Placental pericyte (primary cell): ENCODE results near the genes FAM163B and RXRA.

DNA sequence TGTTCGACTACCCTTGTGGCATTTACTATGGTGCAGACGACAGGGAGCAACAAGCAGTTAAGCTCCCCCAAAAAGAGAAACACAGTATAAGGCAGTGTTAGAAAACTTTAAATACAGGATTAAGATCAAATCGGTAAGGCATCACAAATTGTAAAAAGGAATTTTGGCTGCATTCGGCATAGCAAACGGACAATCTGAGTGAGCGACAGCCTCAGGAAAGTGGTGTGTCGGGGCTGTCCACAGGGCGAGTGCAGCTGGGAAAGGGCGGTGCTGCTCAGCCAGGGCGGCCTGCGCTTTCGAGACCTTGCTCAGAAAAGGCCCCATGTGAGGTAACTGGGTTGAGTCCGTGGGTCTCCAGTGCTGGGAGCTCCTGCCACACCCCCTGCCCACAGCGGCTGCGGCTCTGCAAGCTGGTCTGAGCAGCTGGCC, 5.9 kb downstream of the SURF2 start:
- CAGE, long polyA plus RNA = no peak

GRCh38 chr9:133406071-133406562, 11.7 kb downstream of the REXO4 start:
- CAGE, long polyA plus RNA = no peak

DNA sequence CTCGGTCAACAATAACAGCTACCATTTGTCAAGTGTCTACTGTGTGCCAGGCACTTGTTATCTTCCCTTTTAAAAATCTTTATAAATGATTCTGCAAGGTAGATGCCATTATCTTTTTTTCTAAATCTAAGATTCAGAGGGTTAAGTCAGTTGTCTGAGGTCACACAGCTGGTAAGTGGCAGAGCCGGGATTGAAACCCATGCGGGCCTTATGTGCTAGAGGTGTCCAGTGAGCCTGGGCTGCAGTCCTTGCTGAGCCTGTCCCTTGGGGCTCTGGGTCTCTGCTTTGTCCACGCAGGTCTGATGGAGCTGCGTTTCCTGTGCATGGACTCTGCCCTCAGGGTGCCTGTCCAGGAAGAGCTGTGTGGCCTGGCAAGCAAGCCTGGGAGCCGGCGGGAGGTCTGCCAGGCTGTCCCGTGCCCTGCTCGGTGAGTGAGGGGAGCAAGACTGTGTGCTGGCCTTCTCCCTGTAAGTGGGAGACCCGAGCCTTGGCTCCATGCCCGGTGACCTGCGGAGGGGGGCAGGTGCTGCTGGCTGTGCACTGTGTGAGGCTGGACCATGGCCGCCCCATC, 11.4 kb upstream of the CACFD1 start:
- CAGE, long polyA plus RNA = no peak

GRCh38 chr9:133460359-133461127, 765 bp downstream of the CACFD1 start:
- CAGE, long polyA plus RNA = no peak

DNA sequence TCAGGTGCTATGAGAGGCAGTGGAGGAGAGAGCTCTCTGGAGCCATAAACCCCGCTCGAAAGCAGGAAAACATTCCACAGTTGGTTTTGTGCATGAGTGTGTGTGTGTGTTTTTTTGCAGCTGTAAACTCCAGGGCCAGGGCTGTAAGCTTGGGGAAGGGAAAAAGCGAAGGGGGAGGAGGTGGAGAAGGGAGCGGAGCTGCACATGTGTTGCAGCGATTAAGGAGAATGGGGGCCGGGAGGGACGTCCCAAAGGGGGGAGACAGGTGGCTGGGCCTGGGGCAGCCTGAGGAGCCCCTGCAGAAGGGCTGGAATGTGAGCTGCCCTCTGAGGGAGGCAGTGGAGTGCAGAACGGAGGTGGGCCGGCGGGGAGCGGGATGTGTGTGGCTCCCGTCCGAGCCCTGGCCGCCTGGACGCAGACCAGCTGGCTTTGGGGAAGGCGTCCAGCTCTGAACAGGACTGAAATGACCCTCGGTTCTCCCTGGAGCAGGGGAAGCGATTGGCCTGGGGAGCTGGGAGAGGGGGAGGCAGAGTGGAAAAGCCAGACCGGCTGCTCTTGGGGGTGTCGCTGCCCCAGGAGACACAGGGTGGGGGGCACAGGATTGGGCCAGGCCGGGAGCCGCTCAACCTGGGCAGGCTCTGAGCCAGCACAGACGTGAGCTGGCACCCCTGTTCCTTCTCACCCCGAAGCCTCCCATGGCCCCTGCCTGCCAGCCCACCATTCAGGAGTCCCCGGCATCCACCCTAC, 2.8 kb upstream of the MYMK start:
- CAGE, long polyA plus RNA = no peak

DNA sequence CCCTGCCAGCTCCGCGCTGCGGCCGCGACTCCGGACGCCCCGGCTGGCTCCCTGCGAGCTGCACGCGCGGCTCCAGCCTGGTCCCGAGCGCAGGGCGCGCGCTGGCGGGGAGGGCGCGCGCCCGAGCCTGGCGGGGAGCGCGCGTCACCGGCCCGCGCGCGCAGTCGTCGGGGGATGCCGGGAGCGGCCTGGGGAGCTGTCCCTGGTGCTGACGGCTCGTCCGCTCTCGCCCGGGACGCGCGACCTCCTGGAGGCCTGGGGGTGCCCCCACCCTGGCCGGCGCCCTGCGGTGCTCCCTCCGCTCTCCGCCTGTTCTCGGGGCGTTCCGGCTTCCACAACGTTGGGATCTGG, at the start of gene FAM163B:
FAM163B (minus strand) TSS at position 103 of the 351 bp plus-strand sequence.
- CAGE, long polyA plus RNA = no peak

DNA sequence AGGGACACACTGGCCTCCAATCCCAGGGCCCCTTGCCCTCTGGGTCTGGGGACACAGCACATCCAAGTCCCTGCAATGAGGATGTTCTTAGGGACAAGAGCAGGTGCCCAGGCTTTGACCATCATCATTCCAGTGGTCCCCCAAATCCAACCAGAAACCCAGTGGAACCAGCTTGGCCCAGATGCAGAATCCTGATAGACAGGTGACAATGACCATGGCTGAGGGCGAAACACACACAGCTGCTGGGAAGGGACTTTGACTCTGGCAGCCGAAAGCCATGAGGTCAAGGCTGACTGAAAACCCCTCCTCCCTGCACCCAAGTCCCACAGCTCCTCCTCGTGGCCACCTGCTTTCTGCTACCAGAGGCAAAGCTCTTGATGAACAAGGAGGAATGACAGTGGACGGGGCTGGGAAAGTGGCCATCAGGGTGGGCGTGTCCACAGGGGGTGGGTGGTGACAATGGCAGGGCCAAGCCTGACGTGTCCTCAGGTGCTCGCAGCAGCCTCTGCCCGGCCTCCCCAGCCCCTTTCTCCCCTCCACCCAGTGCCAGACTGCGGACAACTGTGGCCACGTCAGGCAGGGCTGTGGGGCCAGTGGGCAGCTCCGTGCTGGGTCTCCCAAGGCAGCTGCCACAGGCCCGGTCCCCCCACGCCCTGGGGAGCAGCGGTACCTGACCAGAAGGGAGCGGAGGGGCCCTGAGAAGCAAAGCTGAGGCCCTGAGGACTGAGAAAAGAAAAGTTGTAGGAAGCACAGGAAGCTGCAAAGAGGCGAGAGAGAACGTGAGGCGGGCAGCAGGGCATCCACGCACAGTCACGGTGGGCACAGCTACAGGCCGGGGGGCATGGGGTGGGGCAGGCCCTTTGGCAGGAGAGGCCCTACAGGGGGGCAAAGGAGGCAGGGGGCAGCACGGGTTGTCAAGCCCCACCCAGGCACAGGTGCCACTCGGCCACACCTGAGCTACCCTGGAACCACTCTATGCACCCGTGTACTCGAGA, 30.9 kb upstream of the SARDH start:
- CAGE, long polyA plus RNA = no peak

DNA sequence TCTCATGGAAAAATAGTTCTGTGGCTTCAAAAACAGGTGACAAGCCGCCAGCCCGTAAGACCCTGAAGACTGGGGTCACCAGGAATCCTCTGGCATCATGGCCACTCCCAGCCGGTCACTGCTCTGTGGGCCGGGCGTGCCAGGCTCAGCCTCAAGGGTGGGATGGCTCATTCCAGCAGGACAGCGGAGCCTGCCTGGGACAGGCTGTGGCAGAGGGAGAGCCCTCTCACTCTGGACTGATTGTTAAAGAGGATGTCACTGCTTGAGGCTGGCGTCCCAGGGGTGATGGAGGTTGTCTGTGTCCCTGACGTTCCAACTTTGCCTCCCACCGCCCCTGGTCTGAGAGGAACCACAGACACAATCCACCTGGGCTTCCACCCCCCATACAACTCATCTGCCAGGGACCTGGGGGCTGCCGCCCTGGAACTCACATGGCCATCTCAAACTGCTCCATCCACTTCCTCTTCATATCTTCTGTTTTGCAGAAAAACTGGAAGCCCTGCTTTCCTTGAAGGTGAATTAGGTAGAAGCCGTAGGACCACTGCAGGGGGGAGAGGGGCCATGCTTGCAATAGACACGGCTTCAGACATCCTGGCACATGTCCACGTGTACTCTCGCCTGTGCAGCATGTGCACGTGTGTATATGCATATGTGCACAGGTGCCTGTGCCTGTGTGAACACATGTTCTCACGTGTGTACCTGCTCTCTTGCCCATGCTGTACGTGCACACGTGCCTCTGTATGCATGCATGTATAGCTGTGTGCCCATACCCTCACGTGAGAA, 47.4 kb upstream of the SARDH start:
- CAGE, long polyA plus RNA = no peak

DNA sequence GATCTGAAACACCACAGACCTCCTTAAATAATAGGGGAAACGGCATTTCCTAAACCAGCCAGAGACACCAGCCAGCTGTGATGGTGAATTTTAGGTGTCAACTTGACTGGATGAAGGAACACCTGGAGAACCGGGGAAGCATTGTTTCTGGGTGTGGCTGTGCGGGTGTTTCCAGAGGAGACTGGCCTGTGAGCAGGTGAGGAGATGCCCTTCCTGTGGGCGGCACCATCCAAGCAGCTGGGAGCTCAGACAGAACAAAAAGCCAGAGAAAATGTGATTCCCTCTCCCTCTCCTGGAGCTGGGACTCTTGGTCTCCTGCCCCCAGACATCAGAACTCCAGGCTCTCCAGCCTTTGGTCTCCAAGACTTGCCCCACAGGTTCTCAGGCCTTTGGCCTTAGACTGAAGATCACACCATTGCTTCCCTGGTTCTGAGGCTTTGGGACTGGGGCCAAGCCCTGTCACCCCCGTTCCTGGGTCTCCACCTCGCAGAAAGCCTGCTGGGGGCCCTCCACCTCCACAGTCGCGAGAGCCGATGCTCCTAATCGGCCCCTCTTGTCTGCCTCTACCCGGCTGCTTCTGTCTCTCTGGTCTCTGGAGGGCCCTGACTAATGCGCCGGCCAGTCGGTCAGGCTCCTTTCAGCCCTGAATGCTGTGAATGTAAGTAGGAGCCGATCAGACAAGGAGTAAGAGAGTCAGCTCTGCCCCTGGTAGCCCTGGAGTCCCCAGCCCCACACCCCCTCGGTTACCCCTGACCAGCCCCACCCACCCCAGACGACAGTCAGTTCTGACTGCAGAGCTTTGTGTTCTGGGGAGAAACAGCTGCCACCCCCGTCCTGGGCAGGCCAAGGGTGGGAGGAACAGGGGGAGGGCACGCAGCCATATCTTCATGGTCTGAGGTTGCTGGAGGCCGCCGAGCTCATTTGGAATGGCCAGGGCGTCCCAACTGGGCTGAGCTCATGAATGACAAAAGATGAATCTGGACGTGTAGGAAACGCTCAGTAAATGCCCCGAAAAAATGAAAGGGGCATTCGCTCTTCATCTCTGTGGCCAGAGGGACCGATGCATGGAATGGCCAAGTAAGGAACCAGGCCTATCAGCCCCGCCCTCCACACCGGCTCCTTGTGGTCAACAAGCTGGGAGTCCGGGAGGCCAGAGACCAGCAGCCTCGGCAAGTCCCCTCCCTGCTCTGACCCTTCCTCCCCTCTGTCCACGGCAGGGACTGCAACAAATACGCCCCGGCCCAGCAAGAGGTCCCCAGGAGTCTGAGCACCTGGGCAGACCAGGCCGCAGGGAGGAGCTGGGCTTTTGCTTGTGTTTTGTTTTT, 57.4 kb downstream of the VAV2 start:
- CAGE, long polyA plus RNA = no peak

DNA sequence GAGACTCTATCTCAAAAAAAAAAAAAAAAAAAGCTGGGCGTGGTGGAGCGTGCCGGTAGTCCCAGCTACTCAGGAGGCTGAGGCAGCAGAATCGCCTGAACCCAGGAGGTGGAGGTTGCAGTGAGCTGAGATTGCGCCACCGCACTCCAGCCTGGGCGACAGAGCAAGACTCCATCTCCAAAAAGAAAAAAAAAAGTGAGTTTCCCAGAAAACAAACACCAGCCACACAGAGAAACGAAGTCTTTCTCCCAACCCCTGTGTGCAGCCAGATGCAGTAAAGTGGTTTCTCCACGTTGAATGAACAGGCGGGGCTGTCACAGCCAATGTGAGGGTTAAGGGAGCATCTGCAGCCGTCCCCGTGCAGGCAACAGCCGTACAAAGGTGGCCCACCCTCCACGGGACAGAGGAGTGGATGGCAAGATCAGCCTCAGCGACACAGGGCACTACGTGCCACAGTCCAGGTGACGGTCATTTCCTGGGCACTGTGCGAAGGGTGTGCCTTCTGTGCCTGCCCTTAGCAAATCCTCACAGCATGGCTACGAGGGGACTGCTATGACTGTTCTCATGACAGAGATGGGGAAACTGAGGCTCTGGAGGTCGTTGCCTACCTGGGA, 2.5 kb downstream of the VAV2 start:
- CAGE, long polyA plus RNA = no peak

DNA sequence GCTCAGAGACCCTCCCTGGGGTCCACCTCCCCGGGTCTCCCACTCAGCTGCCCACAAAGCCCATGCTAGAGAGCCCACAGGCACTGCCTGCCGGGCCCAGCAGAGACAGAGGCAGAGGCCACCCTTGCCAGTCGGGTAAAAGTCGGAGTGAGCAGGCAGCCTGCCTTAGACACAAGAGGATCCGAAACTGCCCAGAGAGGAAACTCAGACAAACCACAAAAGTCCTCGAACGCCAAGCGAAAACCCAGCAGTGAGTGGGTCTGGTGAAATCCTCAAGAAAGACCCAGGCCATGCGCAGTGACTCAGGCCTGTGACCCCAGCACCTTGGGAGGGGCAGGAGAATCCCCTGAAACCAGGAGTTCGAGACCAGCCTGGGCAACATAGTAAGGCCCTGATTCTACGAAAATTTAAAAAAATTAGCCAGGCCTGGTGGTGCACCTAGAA, 7.8 kb downstream of the BRD3 start:
- CAGE, long polyA plus RNA = no peak

- CAGE, long polyA plus RNA = no peak
These were observed 6.4 kb downstream of the WDR5 start for GRCh38 chr9:134142140-134142882.

- CAGE, long polyA plus RNA = no peak
These were observed 36.6 kb downstream of the WDR5 start for GRCh38 chr9:134172456-134172849.

- CAGE, long polyA plus RNA = no peak
These were observed 58.3 kb upstream of the RXRA start for GRCh38 chr9:134267761-134268462.

GRCh38 chr9:134324301-134325058, 1.8 kb upstream of the RXRA start:
- CAGE, long polyA plus RNA = no peak

DNA sequence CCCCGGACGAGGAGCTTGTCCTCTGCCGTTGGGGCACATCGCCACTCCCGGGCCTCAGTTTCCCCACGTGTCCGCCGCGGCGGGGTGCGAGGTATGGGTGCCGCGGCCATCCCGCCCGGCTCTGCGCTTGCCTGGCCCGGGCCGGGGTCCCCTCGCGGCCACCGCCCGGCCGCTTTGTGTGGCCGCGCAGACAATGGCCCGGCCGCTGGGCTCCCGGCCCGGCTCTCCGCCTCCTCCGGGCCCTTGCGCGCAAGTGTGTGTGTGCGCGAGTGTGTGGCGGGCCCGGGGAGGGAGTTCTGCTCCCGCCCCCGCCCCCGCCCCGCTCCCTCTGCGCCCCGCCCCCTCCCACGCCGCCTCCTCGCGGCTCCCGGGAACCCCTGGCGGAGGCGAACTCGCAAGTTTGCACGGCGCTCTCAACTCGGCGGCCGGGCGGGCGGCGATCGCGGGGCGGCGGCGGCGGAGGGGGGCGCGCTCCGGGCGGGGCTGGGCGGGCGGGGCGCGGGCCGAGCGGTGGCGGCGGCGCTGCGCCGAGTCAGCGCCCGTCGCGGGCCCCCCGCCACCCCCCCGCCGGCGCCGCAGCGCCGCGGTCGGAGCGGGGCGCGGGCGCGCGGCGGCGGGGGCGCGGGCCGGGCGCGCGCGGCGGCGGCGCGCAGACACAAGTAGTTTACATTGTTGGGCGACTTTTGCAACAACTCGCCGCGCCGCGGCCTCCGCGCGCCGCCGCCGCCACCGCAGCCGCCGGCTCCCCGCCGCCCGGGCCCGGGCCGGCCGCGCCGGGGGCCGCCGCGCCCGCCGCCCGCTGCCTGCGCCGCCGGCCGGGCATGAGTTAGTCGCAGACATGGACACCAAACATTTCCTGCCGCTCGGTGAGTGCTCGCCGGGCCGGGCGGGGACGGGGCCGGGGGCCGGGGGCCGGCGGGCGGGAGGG, at the start of gene RXRA:
RXRA (plus strand) TSS at position 662 of the 928 bp plus-strand sequence.
- CAGE, long polyA plus RNA = no peak

- CAGE, long polyA plus RNA = no peak
These were observed 47.1 kb downstream of the RXRA start for GRCh38 chr9:134373479-134373673.

GRCh38 chr9:134376320-134377371, 50.4 kb downstream of the RXRA start:
- CAGE, long polyA plus RNA = no peak

- CAGE, long polyA plus RNA = no peak
These were observed 51.6 kb downstream of the RXRA start for GRCh38 chr9:134377629-134378539.

GRCh38 chr9:134378828-134379581, 52.8 kb downstream of the RXRA start:
- CAGE, long polyA plus RNA = no peak